ENCODE data around the genes CNR2 and GRHL3.

GRCh38 chr1:23421715-23422276 lies 2.8 kb downstream of the TCEA3 start:
- RRBS, result no CpG with 5 or more reads among the region's 6 CpGs

DNA sequence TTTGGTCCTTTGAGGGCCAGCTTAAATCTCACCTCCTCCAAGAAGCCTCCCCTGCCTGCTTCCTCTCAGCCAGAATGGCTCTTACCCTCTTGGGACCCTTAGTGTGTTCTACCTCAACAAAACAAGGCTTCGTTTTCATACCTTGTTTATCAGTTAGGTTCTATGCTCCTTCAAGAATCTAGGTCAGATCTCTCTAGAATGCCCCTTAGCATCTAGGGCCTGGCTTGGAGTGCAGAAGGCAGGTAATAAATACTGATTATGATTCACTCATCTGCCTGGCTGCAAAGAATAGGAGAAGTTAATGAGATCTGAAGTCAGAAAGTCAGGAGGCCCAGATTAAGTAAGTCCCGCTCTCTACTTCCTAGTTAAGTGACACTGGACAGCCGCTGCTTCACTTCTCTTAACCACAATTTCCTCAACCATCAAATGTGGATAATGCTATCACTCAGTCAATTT lies 2.0 kb upstream of the E2F2 start:
- RRBS, result no CpG with 5 or more reads among the region's 3 CpGs

DNA sequence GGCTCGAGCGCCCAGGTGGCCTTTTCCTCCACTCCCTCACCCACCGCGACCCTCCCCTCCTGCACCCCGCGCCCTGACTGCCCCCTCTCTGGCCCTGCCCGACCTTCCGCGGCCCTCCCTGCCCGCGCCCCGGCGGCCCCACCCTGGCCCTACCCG lies 8.5 kb upstream of the ID3 start:
- RRBS, result no CpG with 5 or more reads among the region's 14 CpGs

DNA sequence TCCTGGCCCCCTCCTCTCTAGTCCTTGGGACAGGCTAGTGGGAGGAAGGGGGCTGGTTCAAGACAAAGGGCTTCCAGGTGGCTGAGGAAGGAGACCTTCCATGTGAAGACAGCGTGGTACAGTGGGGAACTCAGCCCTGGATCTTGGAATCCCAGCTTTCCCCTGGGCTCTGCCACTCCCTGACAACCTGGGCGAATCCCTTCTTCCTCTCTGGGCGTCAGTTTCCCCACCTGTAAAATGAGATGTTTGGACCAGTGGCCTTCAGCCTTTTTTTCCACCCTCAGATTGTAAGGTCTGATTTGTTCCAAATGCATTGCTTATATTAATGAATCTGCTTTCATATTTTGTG lies 9.9 kb upstream of the ID3 start:
- RRBS, result no CpG with 5 or more reads among the region's 3 CpGs

- RRBS, result no CpG with 5 or more reads among the region's 19 CpGs
Observed at GRCh38 chr1:23692358-23693303, 1.0 kb downstream of the RPL11 start.

DNA sequence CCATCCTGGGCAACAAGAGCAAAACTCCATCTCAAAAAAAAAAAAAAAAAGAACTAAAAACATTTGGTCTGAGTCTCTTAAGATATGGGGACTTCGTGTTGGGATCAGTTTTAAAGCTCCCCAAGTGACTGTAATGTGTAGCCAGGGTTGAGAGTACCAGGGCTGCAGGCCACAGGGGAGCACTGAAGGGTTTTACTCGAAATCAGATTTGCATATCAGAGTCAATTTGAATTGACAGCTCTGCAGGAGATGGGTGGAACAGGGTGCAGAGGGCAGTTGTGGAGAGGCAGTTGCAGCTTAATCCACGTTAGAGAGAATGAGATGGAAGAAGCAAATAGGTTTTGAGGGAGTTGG lies 20.7 kb upstream of the ELOA start:
- RRBS, result no CpG with 5 or more reads among the region's 3 CpGs

DNA sequence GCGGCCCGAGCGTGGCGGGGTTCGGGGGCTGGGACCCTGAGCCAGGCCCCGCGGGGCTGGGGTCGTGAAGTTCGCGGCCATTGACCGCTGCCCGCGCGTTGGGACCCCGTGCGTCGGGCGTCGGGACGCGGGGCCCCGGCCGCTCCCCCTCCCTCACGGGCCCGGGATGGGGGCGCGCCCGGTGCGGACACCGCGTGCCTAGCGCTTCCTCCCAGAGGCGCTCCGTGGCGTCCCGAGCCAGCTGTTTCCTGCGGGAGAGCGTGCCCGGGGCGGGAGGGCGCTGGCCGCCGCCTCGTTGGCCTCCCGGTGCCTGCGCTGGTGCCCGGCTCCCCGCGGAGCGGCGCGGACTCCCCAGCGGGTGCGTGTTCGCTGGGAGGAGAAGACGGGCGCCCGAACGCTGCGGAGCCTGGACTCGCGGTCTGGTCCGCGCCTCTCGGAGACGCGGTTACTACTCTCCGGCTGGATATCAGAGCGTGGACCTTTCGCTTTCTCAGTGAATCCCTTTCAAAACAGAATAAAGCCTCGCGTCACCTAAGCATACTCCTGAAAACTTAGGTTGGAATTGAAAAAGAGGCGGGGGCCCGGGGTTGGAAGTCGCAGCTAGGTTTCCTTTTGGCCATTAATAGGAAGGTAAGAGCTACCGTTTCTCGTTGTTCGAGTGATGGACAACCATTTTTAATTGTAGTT lies 513 bp downstream of the ELOA start:
- RRBS, result 4% methylated on average over 15 of the region's 78 CpGs

DNA sequence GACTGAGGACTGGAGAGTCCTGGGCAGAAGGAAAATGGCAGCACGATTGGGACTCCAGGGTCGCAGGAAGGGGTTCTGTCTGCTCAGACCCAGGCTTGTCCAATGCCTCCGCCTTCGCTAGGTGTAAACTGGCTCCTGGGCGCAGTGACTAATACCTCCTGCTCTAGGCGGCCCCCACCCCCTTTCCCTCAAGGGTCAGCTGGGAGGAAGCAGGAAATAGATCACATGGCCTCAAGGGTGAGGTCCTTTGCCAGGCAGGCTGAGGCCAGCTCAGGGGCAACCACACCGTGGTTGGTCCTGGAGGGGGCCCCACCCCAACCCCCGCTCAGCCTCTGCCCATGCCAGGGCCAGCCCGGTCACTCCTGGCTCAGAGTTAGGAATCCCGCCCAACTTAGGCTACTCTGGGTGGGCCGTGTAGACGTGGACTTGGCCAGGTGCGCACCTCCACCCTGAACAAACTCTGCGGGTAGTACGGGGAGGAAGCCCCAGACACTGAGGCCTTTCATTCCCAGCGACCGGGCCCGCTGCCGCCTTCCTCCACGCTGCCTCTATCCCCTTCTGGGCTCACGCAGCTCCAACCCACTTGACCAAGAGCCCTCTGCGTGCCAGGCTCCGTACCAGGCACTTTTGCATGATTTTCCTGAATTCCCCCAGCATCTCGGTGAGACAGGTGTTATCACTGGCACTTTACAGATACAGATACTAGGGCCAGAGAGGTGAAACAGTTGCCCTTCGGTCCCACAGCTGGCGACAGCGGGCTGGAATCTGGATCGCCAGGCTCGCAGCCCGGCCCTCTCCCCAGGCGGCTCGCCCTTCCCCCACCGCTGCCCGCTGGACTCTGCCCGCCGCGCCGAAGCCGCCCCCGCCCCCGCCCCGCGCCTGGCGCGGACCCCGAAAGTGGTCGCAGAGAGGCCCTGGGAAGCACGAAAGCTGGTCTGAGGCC lies 865 bp downstream of the GALE start:
- RRBS, result no CpG with 5 or more reads among the region's 48 CpGs

GRCh38 chr1:23800361-23800623 lies 262 bp downstream of the GALE start:
- RRBS, result 2% methylated on average over 3 of the region's 20 CpGs

DNA sequence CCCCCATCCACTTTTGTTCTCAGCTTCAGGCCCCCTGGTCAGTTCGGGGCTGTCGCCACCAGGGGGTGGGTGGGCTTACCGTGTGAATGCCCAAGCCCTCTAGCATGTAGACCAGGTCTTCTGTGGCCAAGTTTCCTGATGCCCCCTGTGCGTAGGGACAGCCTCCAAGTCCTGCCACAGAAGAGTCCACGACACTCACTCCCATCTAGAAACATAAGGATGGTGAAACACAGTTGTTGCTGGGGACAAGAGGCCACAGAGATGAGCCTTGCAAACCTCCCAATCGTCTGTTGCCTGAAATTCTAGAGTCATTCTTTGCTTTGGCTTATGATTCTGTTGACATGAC lies 3.7 kb upstream of the GALE start:
- RRBS, result no CpG with 5 or more reads among the region's 6 CpGs

GRCh38 chr1:23913160-23913731 lies at the start of gene CNR2:
Gene CNR2 (minus strand): TSS chr1:23913362.
- RRBS, result no CpG with 5 or more reads among the region's 7 CpGs

DNA sequence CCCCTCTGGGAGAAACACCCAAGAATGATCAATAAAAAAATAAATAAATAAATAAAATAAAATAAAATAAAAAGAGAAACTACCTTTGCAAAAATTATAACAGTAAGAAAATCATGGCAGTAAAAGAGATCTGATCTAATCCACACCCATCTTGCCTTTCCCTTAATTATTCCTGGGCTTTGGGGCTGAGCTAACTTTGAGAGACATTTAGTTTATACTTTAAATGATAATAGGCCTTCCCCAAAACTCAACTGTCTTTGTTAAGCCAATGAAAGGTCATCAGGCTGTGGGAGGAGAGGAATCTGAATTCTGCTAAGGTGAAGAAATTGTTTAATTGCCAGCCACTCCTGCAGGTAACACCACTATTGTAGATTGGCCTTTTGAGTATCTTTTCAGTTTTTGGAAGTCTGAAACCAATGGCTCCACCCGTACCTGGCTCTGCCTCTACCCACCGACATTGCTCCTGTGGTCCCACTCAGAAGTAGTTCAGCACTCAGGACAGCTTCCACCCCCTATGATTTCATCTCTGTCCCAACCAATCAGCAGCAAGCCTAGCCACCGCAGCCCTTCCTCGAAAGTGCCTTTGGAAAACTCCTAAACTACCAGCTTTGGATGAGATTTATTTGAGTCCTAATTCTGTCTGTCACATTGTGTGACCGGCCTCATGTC lies 23.0 kb upstream of the PNRC2 start:
- RRBS, result no CpG with 5 or more reads among the region's 5 CpGs

DNA sequence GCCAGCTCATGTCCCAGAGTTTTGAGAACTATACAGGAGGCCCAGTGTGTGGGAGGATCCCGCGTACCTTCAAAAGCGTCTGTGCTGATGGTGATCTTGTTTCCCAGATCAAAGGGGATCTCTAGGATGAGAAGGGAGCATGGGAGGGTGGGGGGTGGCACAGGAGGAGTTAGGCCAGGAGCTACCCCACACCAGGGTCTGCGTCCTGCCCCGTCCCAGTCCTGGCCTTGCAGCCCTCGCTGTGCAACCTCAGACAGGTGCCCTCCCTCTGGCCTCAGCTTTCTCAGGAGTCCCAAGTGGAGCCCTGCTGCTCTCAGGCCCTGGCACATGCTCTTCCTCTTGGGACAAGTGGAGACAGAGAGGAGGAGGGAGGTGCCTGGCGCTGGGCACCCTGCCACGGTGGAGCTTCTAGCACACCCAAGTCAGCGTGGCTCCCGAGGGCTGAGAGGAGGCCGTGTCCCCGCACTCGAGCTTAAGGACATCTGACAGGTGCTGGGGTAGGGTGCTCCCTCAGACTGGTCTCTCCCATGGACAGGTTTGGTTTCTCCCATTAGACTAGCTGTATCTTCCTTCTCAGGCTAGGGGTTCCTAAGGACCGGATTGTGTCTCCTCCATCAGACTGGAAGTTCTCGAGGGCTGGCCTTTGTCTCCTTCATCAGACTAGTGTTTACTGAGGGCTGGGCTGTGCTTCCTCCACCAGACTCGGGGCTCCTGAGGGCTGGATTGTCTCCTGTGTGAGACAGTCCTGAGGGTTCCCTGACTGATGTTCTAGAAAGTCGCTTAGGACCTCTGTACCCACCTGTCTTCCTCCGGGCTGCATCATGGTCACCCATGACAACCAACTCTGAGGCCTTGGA lies 21.7 kb downstream of the MYOM3 start:
- RRBS, result 58% methylated on average over 1 of the region's 18 CpGs

GRCh38 chr1:24216420-24216900 lies 29.4 kb upstream of the IFNLR1 start:
- RRBS, result no CpG with 5 or more reads among the region's 8 CpGs

- RRBS, result no CpG with 5 or more reads among the region's 11 CpGs
Observed at GRCh38 chr1:24236199-24236679, 49.1 kb upstream of the IFNLR1 start.

- RRBS, result 16% methylated on average over 4 of the region's 24 CpGs
Observed at GRCh38 chr1:24319016-24320211, at the start of gene GRHL3. Gene GRHL3 (plus strand): TSS chr1:24319357.

DNA sequence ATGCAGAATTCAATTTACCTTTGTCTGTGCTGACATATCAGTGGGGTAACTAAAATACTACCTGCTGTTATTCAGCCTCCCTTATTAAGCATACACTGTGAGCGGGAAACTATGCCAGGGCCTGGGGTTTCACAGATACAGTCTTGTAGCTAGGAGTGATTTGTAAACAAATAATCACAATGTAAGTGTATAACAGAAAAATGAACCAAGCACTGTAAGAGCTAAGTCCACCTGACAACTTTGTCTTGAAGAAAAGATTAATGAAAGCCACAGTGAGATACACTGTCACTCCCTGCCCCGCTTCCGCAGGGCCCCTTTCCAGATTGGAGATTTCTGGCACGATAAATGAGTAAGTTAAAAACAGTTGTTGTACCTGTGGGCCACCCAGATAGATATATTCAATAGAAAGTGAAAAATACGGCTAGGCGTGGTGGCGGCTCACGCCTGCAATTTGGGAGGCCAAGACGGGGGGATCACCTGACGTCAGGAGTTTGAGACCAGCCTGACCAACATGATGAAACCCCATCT lies 4.8 kb downstream of the RCAN3 start:
- RRBS, result no CpG with 5 or more reads among the region's 10 CpGs

DNA sequence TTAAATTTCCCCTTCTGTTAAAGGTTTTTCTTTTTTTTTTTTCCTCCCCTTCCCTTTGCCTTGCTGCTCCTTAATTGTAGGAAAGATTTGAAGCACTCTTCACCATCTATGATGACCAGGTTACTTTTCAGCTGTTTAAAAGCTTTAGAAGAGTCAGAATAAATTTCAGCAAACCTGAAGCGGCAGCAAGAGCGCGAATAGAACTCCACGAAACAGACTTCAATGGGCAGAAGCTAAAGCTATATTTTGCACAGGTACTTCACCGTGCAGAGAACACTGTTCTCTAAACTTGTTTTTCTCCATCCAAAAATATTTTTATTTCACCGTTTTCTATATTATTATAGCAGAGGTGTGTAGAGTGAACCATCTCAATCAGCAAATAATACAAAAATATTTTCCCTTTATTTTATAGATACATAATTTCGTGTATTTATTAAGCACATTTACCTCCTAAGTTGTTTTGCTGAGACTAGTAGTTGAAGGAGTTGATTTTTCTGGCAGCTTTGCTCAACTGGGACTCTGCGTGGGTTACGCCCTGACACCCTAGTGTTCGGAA lies 24.7 kb upstream of the NCMAP start:
- RRBS, result no CpG with 5 or more reads among the region's 10 CpGs

GRCh38 chr1:24589371-24589715 lies 33.5 kb downstream of the NCMAP start:
- RRBS, result no CpG with 5 or more reads among the region's 2 CpGs

GRCh38 chr1:24669039-24669829 lies 26.1 kb downstream of the SRRM1 start:
- RRBS, result no CpG with 5 or more reads among the region's 21 CpGs

Measured in GM06990 (cell line).